HL-60 (cell line): ENCODE measurements around the gene WRNIP1.

- RRBS: no CpG with 5 or more reads among the region's 3 CpGs
Measured at GRCh38 chr6:2304718-2305179, 59.3 kb upstream of the GMDS start.

DNA sequence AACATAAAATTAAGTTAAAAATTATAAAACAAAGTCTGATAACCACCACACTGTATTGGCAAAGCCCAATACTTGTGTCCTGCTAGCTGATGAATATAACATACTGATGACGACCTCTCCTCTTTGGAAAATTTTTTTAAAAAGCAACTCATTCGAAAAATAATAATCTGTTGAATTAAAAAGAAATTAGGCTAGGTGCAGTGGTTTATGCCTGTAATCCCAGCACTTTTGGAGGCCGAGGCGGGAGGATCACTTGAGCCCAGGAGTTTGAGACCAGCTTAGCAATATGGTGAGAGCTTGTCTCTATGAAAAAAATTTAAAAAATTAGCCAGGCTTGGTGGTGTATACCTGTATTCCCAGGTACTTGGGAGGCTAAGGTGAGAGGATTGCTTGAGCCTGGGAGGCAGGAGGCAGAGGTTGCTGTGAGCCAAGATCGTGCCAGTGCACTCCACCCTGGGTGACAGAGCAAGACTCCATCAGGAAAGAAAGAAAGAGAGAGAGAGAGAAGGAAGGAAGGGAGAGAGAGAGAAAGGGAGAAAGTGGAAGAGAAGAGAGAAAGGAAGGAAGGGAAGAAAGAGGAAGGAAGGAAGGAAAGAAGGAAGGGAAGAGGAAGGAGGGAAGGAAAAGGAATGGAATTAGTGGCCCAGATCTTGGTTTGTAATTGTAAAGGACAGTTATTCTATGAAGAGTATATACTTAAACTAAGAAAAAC, 120.6 kb upstream of the GMDS start:
- RRBS: no CpG with 5 or more reads among the region's 5 CpGs

GRCh38 chr6:2623909-2624368, 126.8 kb downstream of the MYLK4 start:
- RRBS: no CpG with 5 or more reads among the region's 13 CpGs

- RRBS: 2% methylated on average over 55 of the region's 165 CpGs
Measured at GRCh38 chr6:2765248-2766352, at the start of gene WRNIP1. TSS of gene WRNIP1 (plus strand) at chr6:2765393.

DNA sequence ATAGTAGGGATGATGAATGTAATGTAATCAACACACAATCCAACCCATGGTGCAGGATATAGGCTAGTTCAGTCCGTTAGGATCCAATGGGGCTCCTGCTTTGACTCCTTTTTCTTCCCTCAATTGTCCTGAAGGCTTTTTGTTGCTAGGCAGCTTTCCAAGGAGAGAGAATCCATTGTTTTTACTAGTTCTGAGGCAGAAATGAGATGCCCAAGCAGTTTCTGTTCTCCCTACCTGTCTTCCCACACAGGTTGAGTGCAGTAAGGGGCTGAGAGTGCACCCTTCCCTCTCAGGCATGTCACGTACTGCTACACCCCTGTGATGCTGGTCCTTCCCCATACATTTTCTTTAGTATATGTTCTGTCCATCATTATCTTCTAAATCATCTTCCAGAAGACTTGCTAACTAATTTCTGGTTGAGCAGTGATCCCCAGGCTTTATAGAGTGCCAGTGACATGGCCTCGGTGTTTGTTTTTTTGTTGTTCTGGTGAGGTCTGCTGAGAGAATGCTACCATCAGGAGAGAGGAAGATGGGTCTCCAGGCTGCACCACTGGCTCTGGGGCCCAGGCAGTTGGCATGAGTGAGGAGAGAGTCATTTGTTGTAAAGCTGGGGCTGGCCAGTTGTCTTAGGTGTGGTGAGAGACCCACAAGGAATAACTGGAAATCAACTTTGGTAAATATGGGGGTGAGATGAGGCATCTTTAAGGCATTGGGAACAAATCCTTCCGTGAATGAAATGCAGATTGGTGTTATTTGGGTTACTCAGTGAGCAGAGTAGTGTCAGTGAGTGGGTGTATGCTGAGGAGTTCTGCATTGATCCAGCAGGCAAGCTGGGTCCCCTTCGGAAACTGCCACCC, 12.4 kb downstream of the WRNIP1 start:
- RRBS: no CpG with 5 or more reads among the region's 5 CpGs

DNA sequence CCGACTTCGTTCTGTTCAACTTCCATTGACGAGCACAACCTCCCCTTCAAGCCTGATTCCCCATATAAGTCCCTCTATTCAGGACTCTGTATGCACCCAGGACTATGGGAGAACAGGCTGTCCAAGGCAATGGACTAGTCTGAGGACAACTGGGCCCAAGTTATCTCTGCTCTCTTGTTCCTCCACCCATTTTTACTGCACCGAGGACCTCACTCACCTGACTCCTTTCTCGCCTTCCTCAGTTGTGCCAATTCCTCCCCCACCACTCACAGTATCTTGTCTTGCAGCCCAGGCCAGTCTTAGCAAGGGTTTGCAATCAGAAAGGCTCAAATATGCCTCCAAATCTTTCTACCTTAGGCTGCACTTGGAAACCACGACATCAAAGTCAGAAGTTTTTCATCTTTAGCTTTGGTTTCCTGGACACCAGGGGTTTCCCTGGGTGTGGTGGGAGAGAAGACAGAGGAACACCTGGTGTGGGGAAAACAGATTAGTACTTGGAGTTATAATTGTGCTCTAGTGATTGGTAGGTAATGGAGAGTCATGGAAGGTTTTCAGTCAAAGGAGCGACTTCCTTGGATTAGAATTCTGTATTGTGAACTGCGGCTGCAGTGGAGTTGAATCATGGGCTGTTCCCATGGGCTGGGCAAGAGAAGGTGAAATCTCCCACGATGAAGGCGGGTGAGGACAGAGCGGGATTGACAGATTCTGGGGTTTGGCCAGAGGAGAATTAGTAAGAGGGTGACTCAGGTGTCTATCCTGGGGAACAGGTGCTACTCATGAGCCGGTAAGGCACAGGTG, 32.0 kb downstream of the SERPINB1 start:
- RRBS: no CpG with 5 or more reads among the region's 12 CpGs

DNA sequence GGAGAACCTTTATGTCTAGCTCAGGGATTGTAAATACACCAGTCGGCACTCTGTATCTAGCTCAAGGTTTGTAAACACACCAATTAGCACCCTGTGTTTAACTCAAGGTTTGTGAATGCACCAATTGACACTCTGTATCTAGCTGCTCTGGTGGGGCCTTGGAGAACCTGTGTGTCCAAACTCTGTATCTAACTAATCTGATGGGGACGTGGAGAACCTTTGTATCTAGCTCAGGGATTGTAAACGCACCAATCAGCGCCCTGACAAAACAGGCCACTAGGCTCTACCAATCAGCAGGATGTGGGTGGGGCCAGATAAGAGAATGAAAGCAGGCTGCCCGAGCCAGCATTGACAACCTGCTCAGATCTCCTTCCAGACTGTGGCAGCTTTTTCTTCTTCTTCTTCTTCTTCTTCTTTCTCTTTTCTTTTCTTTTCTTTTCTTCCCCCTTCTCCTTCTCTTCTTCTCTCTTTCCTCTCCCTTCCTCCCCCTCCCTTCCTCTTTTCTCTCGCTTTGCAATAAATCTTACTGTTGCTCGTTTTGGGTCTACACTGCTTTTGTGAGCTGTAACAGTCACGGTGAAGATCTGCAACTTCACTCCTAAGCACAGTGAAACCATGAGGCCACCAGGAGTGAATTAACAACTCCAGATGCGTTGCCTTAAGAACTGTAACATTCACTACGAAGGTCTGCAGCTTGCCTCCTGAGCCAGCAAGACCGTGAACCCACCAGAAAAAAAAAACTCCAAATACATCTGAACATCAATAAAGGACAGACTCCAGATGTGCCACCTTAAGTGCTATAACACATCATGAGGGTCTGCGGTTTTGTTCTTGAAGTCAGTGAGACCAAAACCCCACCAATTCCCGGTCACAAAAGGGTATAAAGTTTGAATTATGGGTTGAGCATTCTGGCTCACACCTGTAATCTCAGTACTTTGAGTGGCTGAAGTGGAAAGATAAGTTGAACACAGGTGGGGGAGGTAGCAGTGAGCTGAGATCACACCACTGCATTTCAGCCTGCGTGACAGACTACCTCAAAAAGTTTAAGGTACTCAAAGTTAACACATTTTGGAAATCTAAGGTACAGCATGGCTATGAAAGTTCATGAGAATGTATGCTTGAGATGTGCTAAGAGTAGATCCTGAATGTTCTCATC, 19.6 kb upstream of the SERPINB1 start:
- RRBS: no CpG with 5 or more reads among the region's 14 CpGs

- RRBS: no CpG with 5 or more reads among the region's 4 CpGs
Measured at GRCh38 chr6:2862544-2863446, 21.1 kb upstream of the SERPINB1 start.

DNA sequence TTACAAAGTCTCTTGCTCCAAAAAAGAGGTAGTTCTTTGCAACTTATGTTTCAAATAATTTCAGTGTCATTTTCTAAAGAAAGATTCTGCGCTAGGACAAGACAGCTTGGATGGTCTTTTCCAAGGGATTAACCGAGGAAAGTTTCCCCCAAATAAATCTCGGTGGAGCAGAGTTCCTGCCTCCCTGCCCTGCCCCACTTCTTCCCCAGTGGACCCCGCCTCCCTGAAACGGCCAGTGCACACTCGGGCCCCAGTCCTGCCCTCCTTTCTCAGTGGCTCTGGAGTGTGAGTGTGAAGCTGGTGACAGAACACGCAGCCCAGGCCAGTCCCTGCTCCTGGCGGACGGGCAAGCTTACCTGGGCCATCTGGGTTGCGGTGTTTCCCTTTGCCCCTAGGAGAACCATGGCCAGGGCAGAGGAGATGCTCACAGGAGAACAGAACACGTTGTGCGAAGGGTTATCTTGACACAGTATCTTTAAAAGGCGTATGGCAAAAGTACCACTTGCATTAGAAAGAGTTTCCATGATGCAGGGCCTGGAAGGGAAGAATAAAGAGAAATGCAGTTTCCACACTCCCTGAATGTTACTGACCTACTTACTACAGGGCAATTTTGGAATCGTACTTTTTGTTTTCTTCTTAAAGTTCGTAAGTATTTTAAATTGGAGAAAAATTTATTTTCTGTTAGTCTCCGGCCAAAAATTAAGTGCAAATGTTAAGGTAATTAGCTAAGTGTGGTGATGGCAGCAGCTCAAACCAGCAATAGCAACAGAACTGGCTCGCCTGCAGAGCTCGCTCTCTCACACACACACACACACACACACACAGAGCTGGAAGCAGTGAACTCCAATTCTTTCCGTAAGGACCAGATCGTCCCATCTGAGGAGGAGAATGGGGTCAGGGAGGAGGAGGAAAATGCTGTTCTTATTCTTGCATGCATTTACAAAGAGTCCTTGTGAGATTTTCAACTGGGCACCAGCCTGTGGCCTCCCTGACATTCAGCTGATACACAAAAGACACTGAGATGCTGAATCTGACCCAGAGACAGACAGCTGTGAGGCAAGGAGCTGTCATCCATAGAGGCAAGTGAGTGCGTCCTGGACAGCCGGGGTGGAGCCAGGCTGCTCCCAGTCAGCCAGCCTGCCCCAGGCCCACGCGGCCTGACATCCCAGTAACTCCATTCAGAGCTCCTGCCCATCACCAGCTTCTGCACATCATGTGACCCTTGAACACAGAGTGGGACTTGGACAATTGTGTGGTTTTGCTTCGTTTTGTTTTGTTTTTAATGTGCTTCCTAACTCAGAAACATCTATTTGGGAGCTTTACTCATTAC, 2.6 kb downstream of the SERPINB9 start:
- RRBS: no CpG with 5 or more reads among the region's 25 CpGs

GRCh38 chr6:2943245-2943659, 28.1 kb downstream of the SERPINB6 start:
- RRBS: no CpG with 5 or more reads among the region's 6 CpGs

DNA sequence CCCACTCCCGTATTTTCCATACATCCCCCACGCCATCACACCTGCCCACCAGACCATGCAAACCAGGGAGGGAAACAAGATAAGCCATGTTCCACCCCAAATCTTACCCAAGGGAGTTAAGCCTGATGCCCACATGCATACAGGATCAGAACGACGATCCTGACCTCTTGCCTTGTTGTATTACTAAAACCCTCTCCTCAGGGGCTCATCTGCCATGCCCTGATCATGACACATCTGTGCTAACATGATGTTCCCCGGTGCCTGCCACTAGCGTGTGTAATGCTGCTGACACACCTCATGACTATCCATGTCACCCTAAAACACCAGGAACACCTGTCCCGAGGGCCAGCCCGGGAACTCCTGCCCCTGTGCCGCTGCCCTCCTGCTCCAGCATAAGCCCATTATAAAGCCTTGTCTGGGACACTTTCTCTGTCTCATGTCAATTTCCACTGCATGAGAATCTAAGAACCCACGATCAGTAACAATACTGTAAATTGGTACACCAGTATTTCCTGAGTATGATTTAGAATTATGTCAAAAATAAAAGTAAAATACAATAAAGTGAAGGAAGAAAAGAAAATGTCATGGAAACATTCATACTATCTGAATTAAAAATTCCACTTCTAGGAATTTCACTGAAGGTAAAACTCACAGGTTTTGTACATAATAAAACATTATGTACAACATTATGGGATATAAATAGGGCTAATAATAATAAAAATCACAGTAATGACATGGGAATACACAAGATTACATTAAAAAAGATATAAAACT, 7.5 kb downstream of the SERPINB6 start:
- RRBS: 97% methylated on average over 4 of the region's 10 CpGs

DNA sequence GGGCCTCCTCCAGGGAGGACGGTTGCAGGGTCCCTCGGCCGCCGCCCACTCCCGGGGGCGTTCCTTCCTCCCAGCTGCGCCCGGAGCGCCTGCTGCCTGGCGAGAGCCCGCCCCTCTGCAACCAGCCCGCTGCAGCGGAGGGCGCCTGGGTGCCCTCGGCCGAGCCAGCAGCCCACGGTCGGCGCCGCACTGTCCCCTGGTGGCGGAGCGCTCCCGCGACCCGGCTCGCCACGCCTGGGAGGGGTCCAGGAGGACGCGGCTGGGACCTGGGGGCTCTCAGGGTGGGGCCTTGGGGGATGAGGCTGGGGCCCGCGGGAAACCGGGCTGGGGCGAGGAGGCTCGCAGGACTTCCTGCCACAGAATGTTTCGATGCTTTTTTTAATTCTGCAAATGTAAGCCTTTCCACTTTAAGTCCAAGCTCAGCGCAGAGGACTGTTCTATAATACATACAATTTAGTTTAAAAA, 10.7 kb upstream of the NQO2 start:
- RRBS: 3% methylated on average over 12 of the region's 36 CpGs

GRCh38 chr6:3117599-3118067, 878 bp upstream of the BPHL start:
- RRBS: no CpG with 5 or more reads among the region's 3 CpGs

- RRBS: no CpG with 5 or more reads among the region's 9 CpGs
Measured at GRCh38 chr6:3171248-3171683, 13.9 kb upstream of the TUBB2A start.

- RRBS: no CpG with 5 or more reads among the region's 7 CpGs
Measured at GRCh38 chr6:3230753-3231122, 3.3 kb upstream of the TUBB2B start.

DNA sequence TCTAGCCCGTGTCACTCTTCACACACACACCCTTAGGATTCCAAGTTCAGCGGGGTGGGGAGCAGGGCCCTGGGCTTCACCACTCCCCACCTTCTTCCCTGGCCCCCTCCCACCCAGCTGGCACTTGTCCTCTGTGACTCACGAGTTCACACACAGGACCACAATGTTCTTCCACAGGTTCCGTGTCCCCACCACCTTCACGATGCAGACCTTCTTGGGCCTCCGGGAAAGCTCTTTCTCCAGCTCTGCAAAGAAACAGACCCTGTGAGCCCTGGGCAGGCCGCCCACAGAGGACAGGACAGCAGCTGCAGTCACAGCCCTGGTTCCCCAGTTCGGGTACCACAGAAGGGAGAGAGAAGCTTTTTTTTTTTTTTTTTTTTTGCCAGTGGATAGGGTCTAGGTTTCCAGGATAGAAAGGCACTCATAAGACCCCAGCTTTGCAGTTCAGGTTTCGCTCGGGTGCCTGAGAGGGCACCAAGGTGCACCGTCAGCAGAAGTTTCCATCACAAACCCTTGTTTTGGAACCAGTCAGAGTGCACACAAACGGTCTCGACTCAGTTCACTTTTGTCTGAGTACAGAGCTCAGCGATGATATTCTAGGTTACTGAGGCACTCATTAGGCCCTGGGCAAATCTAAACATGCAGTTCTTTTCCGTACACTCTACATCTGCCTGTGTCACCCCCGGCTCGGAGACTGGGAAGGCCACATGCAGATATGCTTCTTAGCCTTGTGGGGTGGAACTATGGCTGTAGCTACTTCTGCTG, 31.1 kb downstream of the PSMG4 start:
- RRBS: no CpG with 5 or more reads among the region's 17 CpGs

DNA sequence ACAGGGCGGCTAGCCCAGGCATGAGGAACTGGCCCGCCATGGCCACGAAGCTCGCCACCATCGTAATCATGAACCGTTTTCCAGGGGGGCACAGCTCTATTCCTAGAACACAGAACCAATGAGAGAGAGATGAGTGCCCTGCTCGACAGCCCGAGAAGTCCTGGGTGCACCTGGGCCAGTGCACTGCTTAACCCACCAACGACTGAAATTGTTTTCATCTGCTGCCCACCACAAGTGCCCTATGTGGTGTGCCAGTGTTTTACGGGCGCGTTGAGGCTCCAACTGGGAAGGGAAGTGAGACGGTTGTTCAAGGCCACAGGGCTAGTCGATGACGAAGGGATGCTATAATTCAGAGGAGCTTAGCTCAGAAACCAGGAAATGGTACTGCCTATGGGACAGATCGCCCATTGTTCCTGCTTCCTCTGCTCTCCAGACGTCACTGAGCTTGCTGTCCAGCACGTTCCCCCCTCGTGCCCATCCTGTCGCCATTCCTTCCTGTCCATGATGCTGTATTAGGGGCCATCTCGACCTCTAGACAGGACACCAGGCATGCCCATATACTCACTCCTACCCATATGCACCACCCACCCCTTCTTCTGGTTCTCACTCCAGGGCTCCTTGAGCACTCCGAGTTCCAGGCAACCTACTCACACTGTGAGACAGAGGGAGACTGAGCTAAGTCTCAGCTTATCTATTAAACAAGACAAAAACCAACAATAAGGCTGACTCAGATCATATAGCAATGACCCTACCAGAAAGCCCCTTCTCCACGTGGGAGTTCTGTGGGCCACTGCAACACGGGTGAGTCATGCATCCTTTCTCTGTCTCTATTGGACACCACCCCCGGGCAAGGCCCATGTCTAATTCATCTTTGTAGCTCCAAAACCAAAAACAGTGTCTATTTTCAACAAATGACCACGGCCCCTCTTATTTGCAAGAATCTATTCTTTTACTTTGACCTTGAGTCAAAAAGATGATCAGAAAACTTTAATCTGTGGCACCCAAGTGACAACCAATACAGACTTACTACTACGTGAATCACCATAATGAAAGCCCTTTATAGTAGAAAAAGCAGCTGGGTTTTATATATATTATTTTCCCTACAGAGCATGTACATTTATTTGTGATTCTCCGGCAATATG, 65.5 kb downstream of the PSMG4 start:
- RRBS: no CpG with 5 or more reads among the region's 28 CpGs

- RRBS: no CpG with 5 or more reads among the region's 17 CpGs
Measured at GRCh38 chr6:3328580-3329269, 70.0 kb downstream of the PSMG4 start.

GRCh38 chr6:3375928-3376753, 80.7 kb downstream of the SLC22A23 start:
- RRBS: no CpG with 5 or more reads among the region's 12 CpGs

DNA sequence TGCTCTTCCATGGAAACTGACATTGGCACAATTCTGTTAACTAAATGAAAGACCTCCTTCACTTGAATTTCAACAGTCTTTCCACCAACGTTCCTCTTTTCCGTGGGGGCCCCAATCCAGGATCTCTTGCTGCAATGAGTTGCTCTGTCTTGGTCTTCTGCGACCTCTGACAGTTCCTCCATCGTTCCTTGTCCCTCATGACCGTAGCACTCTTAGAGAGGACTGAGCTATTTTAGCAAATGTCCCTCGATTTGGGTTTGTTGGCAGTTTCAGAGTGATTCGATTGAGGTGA, 20.0 kb downstream of the PXDC1 start:
- RRBS: no CpG with 5 or more reads among the region's 7 CpGs